Natural killer cell (primary cell): ENCODE data around the genes TK2 and ELMO3.

- PRO-cap = unidirectional peak, plus-strand start at chr16:66549575; bidirectional peak, plus-strand start at chr16:66549961, minus-strand start at chr16:66549736
Observed at GRCh38 chr16:66549548-66550562, at the start of gene TK2. Gene TK2, minus strand, starts transcription at chr16:66550122.

DNA sequence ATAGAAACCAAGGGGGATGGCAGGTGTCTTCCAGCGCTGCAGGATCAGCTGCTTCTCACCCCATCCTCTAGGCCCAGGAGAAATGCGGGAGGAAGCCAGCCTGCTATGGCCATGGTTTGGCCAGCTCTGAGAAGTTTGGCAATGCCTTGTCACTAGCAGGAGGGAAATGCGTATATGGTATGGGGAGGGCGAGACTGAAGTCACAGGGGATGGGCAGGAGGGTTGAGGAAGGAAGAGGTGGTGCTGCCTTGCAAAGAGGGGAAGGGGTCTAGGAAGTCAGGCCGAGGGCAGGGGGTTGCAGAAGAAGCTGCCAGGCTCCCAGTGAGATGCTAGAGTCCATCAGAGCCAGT is 6.6 kb downstream of the CMTM2 start:
- PRO-cap = no peak

DNA sequence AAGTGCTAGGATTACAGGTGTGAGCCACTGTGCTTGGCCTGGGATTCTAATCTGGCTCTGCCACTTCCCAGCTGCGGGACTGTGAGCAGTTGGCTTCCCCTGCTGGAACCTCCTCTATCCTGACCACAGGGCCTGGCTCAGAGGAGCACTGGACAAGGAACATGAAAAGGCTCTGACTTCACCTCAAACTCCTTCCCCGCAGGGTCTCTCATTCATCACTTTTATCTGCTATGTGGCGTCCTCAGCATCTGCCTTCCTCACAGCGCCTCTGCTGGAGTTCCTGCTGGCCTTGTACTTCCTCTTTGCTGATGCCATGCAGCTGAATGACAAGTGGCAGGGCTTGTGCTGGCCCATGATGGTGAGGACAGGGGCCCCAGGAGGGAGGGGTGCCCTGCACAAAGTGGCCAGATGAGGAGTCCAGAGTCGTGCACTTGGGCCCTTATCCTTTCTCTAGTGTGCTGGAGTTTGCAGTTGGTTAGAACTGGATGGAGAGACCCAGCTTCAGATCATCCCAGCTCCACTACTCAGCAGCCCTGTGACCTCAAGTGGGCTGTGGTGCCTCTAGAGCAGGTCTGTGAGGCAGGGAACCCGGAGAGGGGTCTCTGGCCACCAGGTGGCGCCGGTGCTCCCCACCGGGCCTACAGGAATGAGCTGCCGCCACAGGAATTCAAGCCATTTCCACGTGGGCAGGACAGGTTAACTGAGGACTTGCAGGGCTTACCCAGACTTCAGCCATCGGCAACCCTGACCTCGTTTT is 3.8 kb downstream of the CMTM3 start:
- PRO-cap = no peak

DNA sequence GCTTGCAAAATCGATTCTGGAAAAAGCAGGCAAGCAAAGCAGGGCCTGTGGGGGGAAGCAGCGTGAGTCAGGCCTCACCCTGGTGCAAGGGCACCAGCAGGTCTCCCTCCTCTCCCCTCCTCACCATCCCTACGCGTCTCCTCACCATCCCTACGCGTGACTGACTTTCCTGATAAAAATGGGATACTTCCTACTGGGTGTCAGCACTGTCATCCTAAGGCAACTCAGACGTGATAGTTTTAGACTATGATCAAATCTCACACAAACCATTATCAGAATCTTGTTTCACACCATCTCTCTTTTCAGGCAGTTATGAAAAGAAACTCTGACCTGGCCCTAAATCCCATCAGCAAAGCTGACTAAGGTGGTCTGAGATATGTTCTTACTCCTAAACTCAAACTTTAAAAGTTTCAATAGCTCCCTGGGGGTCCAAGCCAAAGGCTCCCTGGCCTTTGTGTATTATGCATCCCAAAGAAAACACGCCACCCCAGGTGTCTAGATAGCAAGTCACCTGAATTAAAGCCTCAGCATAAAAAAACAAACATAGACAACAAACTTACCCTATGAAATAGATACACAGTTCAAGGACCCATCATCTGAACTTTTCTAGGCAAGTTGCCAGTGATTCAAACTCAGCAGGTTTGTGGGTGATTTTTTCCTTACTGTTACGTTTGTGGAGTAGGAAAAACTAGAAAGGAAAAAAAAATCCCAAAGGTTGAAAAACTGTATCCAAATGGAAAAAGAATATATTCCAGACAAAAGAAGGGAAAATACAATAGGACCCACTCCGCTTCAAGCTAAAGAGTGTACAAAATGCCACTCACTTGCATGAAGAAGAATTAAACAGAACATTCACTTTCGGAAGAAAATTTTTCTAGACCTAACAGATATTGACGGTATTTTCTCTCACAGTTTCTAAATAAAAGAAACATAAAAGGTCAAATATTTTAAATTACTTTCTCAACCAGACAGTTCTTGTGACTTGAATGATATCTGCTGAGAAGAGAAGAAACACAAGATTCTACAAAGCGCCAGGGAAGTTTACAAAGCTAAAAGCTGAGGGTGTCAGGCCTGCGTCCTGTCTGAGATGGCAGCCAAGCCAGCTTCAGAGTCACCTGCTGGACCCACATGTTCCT is 12.5 kb downstream of the CMTM3 start:
- PRO-cap = no peak

GRCh38 chr16:66739829-66740415 is 11.5 kb downstream of the DYNC1LI2 start:
- PRO-cap = no peak

DNA sequence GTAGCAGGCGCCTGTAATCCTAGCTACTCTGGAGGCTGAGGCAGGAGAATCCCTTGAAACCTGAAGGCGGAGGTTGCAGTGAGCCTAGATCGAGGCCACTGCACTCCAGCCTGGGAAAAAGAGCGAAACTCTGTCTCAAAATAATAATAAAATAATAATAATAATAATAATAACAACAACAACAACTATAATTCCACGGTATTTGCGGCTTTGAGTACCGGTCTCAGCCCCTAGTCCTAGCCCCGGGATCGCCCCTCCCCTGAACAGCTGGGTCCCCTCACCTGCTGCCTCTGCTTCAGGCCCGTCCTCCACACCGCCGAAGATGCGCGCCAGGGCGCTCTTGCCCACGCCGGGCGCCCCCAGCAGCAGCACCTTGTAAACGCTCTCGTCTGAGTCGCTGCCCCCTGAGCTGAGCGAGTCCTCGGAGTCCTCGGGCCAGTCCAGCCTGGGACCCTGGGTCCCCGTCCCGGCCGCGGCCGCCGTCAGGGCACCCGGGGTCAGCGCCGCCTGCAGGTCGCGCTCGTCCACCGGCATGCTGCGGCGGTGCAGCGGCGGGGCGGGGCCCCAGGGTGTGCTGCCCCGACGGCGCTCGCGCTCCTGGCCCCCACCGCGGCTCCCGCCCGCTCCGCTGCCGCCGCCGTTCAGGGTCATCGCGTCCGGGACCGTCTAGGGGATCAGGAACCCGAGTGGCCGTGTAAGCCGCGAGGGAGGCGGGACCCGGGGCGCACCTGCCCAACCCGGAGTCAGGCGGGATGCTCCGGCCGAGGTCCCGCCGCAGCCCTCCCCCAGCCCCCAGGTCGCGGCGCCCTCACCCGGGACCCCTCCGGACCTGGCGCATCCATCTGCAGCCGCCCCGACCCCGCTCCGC is 572 bp downstream of the RRAD start:
- PRO-cap = no peak

- PRO-cap = no peak
Observed at GRCh38 chr16:66946580-66946898, 11.2 kb downstream of the CES2 start.

- PRO-cap = no peak
Observed at GRCh38 chr16:67013455-67014926, 15.0 kb upstream of the CBFB start.

GRCh38 chr16:67034243-67034741 is 5.3 kb downstream of the CBFB start:
- PRO-cap = no peak

DNA sequence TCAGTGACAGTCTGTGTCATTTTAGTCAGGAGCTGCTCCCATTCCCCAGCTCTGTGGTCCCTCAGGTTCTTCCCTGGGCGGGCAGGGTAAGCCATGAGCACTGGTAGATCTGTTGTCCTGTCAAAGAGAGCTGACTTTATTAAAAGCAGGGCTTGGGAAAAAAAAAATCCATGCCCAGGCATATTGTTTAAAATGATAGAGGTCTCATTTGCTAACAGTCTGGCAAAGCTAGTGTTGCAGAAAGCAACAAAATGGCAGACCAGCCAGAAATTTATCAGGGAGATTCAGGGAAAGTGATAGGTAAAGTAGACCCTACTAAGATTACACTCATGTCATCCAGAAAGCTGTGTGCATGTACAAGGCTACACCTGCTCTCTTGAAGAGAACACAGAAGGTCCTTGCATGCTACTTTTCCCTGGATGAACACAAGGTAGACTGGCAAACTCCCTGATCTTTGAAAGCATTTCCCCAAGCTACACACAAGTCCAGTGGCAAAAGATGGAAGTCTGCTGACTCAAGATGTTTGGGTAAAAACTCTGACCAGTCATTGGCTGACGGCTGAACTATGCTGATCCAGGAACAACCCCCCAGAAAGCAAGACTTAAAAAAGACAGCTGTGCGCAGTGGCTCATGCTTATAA is 38.8 kb downstream of the CBFB start:
- PRO-cap = no peak

DNA sequence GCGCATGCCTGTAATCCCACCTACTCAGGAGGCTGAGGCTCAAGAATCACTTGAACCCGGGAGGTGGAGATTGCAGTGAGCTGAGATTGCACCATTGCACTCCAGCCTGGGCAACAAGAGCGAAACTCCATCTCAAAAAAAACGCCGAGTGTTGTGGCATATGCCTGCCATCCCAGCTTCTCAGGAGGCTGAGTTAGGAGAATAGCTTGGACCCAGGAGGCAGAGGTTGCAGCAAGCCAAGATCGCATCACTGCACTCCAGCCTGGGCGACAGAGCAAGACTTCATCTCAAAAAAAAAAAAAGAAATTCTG is 40.1 kb downstream of the CBFB start:
- PRO-cap = no peak

DNA sequence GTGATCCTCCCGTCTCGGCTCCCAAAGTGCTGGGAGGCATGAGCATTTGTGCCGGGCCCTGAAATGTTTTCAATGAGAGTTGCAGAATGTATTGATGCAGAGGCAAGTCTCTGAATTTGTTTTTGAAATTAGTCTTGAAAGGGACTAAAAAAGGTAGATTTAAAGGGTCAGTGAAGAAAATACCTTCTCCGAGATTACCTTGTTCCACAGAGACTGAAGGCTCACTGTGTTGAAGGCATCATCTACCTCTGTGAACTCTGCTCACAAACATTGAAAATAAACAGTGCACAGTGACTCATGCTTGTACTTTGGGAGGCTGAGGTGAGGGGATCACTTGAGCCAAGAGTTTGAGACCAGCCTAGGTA is 4.2 kb downstream of the PHAF1 start:
- PRO-cap = no peak

DNA sequence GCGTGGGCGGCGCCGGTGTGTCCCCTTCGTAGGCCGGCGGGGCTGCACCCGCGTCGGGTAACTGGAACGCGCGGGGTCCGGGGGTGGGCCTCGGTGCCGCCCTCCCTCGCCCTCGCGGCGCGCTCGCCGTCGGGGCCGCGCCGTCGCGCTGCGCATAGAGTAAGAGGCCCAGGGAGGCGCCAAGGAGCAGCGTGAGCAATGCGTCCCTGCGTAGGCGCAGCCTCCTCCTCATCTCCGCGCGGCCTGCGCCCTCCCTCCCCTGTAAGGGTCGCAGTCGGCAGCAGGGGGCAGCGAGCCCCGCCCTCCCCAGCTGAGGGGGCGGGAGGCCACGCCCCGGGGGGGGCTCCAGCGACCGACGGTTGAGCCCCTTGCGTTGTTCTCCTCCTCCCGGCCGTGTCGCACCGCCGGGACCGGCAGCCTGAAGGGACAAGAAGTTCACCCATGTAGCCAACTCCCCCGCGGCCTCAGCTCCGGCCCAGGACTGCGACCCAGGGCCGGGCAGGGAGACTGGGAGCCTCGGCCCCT is 482 bp downstream of the B3GNT9 start:
- PRO-cap = no peak

DNA sequence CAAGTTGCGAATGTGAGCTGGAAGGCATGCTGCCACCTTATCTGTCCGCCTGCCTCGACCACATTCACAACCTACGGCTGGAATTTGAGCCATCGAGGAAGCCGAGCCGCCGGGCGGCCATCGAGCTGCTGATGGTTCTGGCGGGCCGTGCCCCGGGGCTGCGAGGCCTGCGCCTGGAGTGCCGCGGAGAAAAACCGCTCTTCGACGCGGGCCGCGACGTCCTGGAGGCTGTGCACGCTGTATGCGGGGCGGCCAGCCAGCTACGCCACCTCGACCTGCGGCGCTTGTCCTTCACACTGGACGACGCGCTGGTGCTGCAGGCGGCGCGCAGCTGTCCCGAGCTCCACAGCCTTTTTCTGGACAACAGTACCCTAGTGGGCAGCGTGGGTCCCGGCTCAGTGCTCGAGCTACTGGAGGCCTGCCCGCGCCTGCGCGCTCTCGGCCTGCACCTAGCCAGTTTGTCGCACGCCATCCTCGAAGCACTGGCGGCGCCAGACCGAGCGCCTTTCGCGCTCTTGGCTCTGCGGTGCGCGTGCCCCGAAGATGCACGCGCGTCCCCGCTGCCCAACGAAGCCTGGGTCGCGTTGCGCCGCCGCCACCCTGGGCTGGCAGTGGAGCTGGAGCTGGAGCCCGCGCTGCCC is 1.6 kb upstream of the HSF4 start:
- PRO-cap = no peak

DNA sequence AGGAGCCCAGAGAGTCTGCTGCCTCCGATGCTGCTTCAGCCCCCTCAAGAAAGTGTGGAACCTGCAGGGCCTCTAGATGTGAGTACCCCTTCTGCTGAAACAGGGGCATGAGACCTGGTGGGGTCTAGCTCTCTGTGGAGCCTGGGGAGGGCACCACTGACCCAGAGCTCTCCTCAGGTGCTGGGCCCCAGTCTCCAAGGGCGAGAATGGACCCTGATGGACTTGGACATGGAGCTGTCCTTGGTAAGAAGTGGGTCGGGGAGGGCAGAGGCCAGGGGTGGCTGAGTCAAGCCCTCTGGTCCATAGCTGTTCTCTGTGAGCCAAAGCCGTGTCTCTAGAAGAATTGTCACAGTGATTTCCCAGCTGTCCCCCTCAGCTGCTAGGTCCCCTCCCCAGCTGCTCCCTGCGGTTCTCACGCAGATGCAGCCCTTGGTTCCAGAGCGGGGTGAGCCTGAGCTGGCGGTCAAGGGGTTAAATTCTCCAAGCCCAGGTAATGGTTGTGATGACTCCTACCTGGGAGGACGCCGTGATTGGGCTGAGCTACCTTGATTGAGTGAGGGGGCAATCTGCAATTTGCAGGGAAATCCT is 4.4 kb downstream of the HSF4 start:
- PRO-cap = no peak

DNA sequence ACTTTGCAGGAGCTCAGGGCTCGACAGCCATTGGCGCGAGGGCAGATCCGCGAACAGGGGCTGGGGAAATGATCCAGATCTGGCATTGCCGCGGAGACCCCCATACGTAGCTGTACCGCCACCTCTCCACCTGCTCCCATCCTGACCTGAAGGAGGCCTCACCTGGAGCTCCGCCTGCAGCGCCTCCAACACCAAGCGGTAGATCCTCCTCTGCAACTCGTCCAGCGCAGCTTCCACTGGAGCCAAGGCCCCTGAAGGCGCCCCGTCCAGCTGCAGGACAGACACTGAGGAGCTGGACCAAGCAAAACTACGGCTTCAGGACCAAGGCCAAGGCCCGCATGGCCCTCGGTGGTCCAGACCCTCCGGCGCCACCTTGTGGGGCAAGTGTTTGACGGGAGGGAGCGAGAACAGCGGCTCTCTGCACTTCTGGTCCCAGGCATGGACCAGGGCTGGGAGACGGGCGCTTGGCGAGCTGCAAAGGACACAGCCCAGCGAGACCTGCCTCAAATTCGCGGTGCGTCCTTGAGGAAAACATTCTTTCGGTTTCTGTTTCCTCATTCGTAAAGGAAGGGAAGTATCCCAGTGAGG is 1.5 kb upstream of the MATCAP1 start:
- PRO-cap = no peak

- PRO-cap = no peak
Observed at GRCh38 chr16:67198586-67199238, at the start of gene ELMO3. Gene ELMO3, plus strand, starts transcription at chr16:67199131.

DNA sequence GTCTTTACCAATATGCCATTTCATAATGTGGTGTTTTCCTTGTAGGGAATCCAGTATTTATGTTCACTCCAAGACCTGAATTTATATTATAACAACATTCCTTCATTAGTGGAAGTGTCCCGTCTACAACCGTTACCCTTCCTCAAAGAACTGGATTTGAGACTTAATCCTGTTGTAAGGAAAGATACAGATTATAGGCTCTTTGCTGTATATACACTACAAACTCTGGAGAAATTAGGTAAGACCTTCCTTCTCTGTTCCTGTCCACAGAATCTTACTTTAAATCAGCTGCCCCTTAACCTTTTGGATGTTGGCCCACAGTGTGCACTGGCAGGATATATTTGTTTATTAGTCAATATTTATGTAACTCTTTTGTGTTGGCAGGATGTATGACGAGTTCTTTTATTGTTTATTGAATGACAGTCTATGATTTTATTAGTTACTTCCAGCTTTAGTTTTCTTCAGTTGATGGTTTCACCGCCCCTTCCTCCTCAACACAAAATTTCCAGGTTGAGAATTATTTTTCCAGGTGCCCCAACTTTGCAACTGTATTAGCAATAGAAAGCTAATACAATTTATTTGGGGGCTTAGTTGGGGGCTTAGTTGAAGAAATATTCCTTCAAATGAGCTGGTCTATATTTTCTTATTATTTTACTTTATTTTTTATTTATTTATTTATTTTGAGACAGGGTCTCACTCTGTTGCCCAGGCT is 19.8 kb downstream of the LRRC36 start:
- PRO-cap = no peak

DNA sequence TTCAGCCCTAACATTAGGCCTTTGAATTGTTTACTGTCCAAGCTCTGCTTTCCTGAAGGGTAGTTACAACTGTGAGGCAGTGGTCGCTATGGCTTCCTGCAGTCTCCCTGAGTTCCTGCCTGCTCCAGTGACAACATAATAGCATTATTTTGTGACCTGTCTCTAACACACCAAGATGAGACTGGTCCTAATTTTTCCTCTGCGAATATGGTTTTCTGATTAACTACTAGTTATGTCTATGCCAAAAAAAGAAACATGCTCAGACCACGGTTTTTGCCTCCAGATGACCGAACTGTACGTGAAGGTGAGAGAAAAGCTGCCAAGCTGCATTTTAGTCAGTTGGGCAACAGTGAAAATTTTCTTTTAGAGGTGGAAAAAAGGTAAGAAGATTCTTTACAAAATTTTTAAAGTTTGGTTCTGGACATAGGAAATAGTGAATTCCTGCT is 20.6 kb downstream of the LRRC36 start:
- PRO-cap = no peak

DNA sequence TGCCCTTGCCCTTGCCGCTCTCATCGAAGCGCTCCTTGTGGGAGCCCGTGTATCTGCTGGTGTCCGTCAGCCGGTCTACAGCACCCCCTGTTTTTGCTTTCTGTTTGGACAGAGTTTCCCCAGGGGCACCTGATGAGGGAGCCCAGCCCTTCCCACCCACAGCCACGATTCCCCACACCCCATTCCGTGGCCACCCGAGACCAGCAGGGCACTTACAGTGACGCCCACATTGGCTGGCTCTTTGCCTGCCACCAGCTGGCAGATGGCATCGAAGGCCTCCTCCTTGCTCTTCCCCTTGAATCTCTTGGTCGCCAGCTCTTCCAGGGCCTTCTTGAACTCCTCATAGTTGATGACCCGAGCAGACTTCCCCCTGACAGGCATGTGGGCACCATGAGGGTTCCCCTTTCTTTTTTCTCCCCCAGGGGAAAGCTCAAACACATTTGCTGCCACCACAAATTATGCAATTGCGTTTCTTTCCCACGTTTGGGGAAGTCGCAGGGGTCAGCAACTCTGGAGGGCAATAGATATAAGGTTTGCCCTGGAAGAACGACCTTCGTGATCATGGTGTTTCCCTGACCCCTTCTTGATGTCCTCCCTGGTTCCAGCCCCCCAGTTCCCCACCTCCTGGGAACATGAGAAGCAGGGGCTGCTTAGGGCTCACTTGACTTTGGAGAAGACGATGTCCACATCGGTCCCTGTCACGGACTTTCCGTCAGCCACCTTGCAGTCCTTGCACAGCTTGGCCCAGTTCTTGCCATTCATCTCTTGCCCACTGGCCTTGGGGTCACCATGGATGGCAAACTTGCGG is 2.8 kb downstream of the TPPP3 start:
- PRO-cap = no peak